ENCODE measurements around the genes UAP1, DDR2 and MGST3.

- PRO-cap, result bidirectional peak, plus-strand start at chr1:162561722, minus-strand start at chr1:162561348
These were observed at the start of gene UAP1 for GRCh38 chr1:162561274-162562319. UAP1 (plus strand) TSS chr1:162561722.

DNA sequence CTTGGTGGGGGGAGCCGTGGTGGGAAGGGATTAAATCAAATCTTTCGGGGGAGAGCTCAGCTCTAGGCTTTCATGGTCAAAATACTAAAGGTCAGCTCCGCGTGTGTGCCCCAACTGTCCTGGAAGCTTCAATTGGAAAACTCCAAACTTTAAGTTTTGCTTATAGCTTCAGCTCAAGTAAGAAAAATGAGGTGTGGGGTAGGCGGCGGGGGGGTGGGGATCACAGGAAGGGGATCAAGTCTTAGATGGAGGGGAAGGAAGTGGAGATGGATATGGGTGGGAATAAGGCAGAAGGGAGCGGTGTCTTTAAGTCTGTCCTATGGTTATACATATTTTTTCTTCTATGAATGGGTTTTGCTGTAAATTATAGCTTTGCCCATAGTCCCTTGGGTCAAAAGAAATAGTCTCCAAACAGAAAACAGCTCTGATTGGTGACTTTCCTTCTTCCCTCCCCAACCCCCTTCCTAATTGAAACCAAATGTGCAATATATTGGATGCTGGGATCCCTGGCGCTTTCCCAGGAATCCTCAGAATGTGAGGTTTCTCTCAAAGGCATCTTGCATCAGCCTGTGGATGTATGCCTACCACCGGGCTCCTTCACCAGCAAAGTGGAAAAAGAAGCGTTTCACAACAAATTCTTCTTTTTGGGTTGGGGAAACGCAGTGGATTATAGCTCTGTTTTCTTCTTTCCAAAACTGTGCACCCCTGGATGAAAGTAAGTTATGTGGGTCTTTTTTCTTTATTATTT lies at the start of gene DDR2:
Gene DDR2 (plus strand): TSS at position 548 of the 748 bp plus-strand sequence.
- PRO-cap, result bidirectional peak, plus-strand start at position 642 of the sequence, minus-strand start at position 466 of the sequence

DNA sequence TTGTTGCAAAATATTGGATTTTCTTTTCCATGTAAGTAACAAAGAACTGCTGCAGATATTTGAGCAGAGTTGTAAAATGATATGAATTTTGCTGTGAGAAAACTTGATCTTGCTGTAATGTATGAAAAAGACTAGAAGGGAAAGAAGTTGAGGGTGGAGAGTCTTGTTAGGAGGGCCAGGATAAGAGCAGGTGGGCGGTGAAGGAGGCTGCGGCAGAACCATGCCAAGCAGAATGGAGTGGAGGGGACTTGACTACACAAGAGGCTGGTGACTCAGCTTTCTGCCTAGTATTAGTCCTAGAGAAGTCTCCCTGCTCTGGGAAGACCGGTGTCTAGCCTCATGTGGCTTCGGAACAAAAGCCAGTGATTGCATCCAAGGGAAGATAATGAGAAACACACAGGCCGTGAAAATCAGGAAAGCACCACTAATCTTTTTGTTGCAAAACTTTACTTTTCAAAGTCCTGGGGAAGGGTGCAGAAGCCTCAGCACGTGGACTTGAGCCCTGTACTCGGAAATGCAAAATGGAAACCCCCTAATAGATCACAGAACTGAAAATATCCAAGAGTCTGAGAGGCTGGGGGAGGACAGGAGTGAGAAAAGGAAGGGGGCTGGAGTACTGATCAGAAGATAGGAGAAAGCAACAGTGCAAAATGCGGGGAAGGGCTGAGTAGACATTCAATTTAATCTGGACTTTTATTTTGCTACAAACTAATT lies 31.3 kb downstream of the DDR2 start:
- PRO-cap, result no peak

DNA sequence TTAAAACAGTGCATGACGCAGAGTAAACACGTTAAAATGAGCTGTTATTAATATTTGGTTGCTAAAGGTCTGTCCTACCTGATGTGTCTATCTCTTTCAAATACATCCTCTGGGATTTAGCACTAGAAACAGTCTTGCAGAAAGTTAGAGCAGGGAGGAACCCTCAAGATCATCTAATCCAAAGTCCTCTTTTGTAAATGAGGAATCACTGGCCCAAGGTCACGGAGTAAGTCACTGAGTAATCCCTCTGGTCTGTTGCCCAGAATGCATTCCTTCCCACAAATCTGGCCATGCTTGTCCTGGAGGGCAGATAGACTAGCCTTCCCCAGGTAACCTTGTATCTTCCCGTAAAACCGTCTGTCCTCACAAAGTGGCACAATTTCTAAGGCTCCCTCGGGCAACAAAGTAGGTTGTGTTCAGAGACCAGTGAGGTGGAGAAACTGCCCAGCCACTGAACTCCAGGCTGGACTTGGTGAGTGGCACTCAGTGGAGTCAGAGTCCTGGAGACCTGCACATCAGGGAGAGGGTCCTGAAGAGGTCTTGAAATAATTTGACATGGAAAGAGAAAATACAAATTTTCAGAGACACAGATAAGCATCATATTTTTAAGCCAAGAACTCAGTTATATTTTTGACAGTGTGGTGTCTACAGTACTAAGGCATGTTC lies 46.2 kb downstream of the DDR2 start:
- PRO-cap, result no peak

GRCh38 chr1:162780041-162781120 lies 10.1 kb upstream of the HSD17B7 start:
- PRO-cap, result no peak

DNA sequence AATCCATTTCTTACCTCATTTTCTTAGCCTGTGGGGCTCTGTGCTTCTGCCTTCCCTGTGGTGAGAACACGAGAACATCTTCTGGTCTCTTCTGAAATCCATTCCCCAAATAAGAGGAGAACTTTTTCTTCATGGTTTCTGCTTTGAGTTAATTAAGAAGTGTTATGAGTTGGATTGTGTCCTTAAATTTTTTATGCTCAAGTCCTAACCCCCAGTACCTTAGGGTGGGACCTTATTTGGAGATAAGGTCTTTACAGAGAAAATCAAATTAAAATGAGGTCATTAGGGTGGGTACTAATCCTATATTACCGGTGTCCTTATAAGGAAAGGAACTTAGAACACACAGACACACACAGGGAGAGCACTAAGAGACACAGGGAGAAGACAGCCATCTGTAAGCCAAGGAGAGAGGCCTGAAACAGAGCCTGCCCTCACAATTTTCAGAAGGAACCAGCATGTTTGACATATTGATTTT lies 5.3 kb downstream of the CCDC190 start:
- PRO-cap, result no peak

- PRO-cap, result no peak
These were observed 15.0 kb downstream of the PBX1 start for GRCh38 chr1:164573903-164574524.

- PRO-cap, result bidirectional peak, plus-strand start at chr1:164588937, minus-strand start at chr1:164588643
These were observed 29.9 kb downstream of the PBX1 start for GRCh38 chr1:164588507-164589731.

DNA sequence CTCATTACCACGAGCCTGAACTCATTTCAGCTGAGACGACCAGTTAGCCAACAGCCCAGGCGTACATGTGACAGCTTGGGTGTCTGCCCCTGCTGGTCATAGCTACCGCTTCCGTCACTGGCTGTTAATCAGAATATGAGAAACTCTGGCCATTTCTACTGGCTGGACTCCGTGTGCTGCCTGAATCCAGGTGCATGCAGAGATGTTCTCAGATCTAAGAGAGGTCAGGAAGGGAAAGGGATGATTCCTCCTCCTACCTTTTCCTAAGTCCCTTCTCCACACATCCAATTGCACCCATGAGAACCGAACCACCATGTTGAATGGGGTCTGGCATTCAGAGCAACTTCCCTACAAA lies 144.5 kb downstream of the PBX1 start:
- PRO-cap, result no peak

DNA sequence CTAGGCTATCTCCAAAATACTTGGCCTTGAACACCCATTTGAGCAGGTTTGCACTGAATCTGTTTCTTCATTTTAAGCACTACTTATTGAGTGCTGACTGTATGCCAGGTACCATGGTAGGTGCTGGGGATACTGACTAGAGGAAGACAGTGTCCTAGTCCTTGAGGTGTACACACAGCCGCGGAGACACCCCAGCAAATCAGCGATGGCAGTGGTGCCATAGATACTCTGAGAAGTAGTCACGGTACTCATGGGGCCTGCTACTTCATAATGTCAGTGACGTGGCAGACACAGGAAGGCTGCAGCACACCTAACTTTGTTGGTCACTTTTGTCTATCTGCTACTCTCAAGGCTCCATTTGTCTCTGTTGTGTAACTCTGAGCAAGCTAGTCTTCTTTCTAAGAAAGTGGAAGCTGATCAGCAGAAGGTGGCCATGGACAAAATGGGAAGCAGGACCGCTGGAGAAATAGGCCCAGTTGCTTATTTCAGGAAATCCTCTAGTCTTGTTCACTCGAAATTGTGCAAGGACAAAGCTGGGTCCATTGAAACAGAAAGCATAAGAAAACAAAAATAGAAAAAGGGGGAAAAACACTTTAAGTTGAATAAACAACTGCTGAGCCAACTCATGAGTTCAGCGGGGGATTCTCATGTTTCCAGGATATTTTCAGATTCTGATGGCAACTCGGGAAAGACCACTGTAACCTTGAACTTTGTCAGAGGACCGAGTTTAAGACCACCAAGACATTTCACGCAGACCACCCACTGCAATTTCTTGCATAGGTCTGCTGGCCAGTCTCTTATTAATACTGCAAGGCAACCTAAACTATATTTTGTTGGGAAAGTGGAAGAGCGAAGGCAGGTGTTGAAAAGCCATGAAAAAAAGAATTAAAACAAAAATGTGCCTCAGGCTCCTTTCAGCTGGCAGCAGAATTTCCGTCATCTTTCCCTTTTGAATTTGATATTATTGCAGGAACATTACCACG lies 150.1 kb downstream of the PBX1 start:
- PRO-cap, result no peak

DNA sequence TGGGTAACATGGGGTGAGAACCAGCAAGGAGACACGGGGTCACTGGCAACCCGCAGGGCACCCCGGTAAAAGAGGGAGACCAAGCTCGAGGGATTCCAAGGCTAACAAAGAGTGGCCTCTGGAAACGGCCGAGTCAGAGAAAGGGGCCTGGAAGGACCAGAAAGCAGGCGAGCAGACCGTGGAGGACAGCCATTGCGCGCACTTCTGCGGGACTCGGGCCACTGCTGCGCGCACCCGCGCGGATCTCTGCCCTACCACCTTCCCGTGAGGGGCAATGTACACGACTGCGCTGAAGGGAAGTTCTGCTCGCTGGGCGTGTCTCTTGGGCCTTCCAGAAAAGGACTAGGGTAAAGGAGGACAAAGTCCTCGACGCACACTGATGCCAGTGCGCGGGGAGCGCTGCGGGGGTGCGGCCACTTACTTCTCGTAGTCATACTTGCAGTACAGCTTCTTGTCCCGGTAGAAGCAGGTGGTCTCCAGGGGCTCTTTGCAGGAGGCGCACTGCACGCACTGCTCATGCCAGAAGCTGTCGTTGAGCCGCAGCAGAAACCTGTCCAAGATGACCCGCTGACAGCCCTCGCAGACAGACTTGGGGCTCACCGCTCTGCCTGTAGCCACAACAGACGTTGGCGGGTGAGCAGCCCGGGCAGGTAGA lies 3.7 kb downstream of the LMX1A start:
- PRO-cap, result no peak

GRCh38 chr1:165375559-165376993 lies 19.6 kb upstream of the LMX1A start:
- PRO-cap, result bidirectional peak, plus-strand start at chr1:165376681, minus-strand start at chr1:165376598

GRCh38 chr1:165410123-165410429 lies 34.9 kb downstream of the RXRG start:
- PRO-cap, result no peak

- PRO-cap, result bidirectional peak, plus-strand start at chr1:165630923, minus-strand start at chr1:165630828; bidirectional peak, plus-strand start at chr1:165631273, minus-strand start at chr1:165631115
These were observed at the start of gene MGST3 for GRCh38 chr1:165630640-165631340. MGST3 (plus strand) TSS chr1:165631234.

DNA sequence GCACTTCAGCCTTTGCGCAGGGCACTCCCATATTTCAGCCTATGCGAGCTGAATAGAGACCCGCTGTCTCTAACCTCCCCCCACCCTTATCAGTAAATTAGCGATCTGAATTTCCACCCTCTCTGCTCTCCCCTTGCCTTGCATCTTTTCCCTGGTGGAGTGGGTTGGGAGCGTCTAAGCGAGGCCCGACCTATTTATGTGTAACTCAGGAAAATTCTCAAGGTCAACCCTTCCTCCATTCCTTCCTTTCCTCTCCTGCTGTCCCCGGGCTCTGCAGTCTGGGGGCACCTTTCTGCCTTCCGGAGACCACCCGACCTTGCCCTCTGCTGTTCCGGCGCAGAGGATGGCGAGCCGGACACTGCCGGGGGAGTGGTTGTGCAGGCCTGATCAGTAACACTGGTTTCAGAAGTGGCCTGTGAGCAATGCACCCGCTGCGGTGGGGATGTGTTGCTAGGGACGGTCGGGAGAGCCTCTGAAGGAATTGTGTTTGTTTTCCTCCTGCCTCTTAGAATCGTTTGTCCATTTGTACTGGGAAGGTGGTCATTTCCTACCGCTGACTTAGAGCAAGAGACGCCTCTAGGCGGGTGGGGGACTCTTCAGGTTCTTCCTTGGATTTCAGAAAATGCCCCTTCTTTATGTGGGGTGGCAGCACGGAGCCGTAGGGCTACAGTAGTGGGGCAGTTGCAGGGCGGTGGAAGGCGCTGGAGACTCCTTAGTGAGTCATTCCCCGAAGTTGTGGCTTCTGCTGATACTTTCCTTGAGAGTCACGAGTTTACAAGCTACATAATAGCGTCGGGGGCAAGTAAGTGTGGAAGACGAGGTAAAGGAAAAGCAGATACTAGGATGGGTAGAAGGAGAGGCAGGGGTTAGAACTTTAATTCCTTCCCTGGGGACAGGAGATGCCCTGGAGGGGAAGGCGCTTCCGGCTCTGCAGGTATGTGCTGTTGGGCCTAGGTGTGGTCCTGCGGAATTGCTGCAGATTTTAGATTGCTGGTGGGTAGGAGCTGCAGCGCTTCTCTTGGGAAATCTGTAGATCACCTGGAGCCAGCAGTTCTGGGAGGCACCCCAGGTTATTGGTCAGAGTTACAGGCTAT lies 654 bp downstream of the MGST3 start:
- PRO-cap, result bidirectional peak, plus-strand start at position 680 of the sequence, minus-strand start at position 606 of the sequence

DNA sequence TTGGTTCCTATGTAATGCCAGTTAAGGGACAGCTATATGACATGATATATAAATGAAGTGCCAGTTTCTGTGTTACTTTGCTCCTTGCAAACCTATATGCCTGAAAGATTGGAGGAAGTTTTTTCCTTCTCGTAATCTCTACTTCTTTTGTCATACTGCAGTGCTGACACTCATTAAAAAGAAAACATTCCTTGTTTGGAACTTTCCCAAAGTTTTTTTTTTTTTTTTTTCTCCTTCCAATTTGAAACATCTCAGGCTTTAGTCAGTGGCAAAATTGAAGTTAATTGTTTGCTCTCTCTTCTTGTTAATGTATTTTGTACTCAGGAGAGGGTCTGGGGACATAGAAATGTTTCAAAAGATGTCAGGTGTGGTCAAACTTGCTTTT lies 2.8 kb downstream of the MGST3 start:
- PRO-cap, result no peak

GRCh38 chr1:165696649-165697174 lies 1.6 kb downstream of the ALDH9A1 start:
- PRO-cap, result no peak

- PRO-cap, result no peak
These were observed 64.0 kb downstream of the UCK2 start for GRCh38 chr1:165891153-165892074.

- PRO-cap, result no peak
These were observed 1.5 kb downstream of the FAM78B start for GRCh38 chr1:166165297-166165627.

GRCh38 chr1:166723730-166724253 lies 115.5 kb upstream of the POGK start:
- PRO-cap, result no peak

All from cardiac septum (tissue), 1 donor.